HL-60 (cell line): Measurements from ENCODE around the gene QPCT.

DNA sequence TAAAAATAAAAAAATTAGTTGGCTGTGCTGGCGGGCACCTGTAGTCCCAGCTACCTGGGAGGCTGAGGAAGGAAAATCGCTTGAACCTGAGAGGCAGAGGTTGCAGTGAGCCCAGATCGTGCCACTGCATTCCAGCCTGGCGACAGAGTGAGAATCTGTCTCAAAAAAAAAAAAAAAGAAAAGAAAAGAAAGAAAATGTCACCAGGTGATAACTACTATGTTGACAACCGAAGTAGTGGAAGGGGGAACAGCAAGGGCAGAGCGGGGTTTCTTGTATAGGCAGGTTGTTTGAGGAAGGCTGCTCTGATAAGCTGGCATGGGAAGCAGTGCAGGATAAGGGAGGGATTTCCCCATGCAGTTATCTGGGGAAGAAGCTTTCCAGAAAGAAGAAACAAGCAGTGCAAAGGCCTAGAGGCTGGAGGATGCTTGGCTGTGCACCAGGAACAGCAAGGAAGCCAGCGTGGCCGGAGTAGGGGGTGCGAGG lies 960 bp downstream of the EIF2AK2 start:
- RRBS, result no CpG with 5 or more reads among the region's 9 CpGs

DNA sequence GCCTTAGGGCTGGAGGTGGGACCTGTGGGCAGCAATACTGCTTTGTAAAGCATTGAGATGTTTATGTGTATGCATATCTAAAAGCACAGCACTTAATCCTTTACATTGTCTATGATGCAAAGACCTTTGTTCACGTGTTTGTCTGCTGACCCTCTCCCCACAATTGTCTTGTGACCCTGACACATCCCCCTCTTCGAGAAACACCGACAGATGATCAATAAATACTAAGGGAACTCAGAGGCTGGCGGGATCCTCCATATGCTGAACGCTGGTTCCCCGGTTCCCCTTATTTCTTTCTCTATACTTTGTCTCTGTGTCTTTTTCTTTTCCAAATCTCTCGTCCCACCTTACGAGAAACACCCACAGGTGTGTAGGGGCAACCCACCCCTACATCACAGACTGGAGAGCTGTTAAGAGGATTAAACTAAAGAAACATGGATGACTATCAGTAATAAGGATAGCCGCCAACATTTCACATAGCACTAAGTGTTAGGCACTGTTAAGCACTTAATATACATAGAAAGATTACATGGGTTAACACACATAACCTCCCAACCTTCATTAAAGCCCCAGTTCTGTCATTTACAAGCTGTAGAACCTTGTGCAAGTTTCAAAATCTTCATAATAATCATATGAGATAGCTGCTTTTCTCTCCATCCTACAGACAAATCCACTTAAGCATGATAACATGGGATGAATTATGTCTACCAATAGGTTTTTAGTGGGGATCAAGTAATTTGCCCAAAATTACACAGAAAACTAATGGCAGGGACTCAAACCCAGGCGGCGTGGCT lies 5.3 kb downstream of the CEBPZ start:
- RRBS, result no CpG with 5 or more reads among the region's 11 CpGs

GRCh38 chr2:37230444-37231025 lies 861 bp downstream of the CEBPZ start:
- RRBS, result no CpG with 5 or more reads among the region's 9 CpGs

GRCh38 chr2:37343336-37344126 lies 899 bp upstream of the QPCT start:
- RRBS, result no CpG with 5 or more reads among the region's 2 CpGs

GRCh38 chr2:37344263-37345266 lies at the start of gene QPCT:
TSS of gene QPCT (plus strand) at chr2:37344630.
- RRBS, result 13% methylated on average over 39 of the region's 74 CpGs

DNA sequence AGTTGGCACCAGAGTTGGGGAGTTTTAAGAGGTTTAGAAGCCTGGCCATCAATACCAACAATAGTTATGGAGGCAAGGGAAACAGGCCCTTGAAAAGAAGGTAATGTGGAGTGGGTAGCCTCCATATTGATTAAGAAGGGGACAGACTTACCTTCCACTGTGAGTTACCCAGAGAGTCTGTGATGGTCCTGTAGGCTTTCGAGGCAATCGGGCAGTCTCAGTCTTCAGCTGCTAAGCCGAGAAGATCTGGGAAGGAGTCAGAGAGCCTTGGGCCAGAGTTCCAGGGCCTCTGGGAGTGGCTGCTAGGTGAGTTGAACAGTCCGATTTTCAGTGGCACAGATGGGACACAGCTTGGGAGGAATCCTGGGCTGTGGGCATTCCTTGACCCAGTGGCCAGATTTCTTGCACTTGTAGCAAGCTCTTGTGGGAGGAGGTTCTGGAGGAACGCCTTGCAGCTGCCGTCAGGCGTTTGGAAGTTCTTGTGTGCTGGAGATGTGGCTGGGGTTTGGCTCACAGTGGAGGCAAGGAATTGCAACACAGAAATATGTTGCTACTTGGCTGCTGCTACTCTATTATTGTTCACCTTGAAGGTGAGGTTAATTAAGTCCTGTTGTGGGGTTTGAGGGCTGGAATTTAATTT lies 39.7 kb downstream of the QPCT start:
- RRBS, result no CpG with 5 or more reads among the region's 7 CpGs

DNA sequence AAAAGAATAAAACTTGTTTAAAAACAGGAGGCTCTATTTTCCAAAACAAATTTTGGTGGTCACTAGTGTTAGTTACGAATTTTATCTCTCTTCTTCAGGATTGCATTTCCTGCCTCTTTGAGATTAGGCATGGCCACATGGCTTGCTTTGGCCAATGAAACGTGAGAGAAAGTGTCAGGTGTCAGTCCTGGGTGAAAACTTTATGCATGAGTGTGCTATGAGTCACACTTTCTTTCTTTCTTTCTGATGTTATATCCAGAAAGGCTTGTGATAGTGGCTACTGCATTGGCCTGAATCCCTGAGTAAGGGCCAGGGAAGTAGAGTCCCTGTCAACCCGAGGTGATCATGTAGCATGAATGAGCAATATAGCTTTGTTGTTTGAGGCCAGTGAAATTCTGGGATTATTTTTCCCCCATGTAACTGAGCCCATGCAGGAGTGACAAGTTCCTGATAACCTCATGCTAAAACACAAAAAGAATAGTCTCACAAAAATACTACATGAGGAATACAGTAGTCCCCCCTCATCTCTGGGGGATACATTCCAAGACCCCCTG lies 109.7 kb downstream of the CDC42EP3 start:
- RRBS, result no CpG with 5 or more reads among the region's 3 CpGs

DNA sequence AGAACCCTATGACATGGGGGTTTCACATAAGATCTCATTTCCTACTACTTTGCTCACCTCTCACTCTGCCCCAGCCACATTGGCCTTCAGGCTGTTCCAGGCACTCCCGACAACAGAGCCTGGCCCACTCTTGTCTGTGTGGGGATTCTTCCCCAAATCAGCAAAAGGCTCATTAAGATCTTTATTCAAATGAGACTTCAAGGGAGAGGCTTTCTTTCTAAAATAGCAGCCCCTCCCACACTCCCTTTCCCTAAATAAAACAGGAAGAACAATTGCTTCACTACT lies 3.5 kb upstream of the CDC42EP3 start:
- RRBS, result no CpG with 5 or more reads among the region's 1 CpG

DNA sequence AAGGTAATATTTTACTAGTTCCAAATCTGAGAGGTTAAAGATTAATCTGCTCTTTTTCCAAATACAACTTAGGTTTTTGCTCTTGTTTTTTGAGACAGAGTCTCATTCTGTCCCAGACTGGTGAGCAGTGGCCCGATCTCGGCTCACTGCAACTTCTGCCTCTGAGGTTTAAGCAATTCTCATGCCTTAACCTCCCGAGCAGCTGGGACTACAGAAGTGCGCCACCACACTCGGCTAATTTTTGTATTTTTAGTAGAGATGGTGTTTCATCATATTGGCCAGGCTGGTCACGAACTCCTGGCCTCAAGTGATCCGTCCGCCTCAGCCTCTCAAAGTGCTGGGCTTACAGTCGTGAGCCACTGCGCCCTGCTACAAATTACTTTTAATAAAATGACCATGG lies 1.4 kb upstream of the RMDN2 start:
- RRBS, result no CpG with 5 or more reads among the region's 10 CpGs

GRCh38 chr2:38068881-38069412 lies 7.0 kb downstream of the CYP1B1 start:
- RRBS, result no CpG with 5 or more reads among the region's 1 CpG

DNA sequence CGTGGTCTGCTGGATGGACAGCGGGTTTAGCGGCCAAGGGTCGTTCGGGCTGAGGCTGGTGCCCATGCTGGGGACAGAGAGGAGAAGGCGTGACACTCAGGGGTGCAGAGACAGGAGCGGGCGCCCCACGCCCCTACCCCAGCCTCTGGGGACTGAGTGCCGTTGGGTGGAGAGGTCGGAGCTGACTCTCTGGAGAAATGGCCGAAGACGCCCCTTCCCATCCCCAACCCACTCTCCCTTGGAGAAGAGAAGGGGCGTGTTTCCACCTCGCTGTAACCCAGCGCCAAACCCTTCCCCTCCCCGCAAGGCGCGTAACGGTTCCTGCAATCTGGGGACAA lies 659 bp downstream of the CYP1B1 start:
- RRBS, result no CpG with 5 or more reads among the region's 20 CpGs

GRCh38 chr2:38082481-38083385 lies 6.8 kb upstream of the CYP1B1 start:
- RRBS, result no CpG with 5 or more reads among the region's 16 CpGs

DNA sequence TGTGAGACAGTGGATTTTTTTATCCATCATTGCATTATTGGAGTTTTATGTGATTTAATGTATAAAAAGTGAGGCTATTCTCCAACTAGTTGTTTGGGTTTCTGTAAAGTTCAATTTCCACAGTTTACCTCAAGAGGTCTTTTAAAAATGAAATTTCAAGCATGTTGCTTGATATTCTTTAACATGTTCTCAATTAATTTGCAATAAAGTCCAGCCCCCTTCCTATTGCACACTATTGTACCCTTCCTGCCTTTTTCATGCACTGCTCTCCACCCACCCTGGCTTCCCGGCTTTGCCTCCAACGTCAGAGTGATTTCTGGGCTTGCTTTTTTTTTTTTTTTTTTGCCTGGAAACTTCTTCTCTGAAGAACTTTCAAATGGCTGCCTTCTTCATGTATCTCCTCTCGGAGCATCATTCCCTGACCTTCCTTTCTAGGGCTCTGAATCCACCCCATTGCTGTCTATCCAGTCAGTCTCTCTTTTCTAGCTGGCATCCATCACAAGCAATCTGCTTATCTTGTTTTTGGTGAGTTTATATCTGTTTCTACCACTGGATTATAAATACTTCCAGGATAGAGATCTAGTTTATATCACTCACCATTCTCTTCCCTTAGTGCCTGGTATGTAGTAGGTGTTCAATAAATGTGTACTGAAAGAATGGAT lies 24.4 kb upstream of the CYP1B1 start:
- RRBS, result no CpG with 5 or more reads among the region's 3 CpGs

DNA sequence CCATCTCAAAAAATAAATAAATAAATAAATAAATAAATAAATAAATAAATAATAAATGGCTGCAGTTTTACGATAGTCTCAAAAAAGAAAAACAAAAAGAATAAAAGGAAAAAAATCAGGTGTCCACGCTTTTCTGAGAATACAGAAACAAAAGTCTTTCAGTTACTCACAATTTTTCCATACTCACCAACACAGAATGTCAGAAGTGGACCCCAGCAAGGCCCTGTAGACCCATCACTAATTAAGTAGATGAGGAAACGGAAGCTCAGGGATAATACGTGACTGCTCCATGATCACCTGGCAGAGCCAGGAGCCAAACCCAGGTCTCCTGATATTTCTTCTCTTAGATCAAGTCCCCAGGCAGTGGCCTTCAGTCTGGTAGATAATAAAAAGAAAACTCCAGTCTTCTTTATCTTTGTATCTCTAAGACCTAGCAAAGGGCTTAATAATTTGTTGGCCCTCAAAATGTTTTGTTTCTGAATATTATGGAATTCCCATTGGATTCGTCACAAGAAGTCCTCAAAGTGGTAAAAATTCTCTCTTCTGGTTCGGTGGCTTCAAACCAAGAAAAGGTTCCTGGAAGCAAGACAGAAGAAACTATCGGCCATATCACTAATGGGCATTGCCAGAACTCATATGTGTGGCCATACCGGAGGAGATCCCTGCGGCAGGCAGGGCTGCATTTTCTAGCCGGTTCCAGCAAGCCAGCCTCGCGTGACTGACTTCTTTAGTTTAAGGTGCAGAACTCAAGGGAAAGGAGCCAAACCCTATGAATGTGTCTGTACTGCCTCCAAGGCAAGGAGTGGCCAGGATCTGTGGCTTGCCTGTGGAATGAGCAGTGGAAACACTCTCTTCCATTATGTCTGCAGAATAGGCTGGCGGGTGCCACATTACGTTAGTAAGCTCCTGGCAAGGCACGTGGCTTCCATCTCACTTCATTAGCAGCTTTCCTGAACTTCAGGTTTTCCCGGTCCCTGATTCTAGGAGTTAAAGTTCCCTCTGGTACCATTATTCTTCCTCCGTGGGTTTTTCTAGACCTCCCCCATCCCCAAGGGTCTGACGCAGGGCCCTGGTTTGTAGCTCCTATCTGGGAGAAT lies 137.9 kb downstream of the ATL2 start:
- RRBS, result no CpG with 5 or more reads among the region's 18 CpGs

DNA sequence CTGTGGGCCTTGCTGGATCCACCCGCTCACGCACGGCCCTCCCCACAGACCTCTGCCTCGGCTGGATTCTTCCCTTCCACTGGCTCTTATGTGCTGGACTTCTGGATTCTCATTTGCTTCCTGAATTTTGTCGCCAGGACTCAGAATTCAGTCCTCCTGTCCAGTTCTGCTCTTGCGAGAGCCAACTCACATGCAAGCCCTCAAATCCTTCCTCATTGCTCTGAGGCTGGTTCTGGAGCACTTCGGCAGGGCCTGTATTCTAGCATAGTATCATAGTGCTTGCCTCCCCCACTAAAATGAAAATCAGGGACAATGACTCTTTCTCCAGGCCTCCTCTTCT lies 115.5 kb downstream of the ATL2 start:
- RRBS, result no CpG with 5 or more reads among the region's 7 CpGs

- RRBS, result no CpG with 5 or more reads among the region's 9 CpGs
Measured at GRCh38 chr2:38446922-38447671, 70.0 kb upstream of the ATL2 start.

DNA sequence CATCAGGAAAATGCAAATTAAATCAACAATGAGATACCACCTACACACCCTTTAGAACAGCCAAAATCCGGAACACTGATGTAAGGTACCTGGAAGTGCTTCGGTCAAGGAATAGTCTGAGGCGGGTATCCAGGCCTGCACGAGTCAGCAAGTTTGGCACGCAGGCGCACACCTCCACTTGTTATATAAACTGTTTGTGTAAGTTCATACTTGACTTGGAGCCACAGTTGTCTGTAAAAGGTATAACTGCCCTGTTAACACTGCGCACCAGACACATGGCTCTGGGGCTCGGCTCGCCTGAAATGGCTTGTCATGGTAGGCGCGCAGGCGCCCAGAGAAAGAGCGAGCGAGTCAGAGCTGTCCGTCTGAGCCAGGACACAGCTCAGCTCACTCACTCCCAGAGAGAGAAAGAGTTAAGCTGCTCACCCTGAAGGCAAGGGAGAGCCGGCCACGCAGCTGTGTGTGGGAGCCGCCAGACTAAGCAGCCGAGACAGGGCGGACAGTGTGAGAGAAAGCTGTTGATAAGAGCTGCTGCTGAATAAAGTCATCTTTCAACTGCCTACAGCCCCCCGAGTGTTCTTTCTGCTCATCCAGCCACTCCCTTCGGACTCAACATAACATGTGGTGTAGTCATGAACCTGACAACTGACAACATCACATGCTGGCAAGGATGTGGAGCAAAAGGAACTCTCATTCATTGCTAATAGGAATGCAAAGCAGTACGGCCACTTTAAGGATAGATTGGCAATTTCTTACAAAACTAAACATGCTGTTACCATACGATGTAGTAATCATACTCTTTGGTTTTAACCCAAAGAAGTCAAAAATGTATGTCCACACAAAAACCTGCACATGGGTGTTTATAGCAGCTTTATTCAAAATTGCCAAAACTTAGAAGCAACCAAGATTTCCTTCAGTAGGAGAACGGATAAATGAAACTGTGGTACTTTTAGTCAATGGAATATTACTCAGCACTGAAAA lies 87.1 kb downstream of the HNRNPLL start:
- RRBS, result no CpG with 5 or more reads among the region's 25 CpGs

DNA sequence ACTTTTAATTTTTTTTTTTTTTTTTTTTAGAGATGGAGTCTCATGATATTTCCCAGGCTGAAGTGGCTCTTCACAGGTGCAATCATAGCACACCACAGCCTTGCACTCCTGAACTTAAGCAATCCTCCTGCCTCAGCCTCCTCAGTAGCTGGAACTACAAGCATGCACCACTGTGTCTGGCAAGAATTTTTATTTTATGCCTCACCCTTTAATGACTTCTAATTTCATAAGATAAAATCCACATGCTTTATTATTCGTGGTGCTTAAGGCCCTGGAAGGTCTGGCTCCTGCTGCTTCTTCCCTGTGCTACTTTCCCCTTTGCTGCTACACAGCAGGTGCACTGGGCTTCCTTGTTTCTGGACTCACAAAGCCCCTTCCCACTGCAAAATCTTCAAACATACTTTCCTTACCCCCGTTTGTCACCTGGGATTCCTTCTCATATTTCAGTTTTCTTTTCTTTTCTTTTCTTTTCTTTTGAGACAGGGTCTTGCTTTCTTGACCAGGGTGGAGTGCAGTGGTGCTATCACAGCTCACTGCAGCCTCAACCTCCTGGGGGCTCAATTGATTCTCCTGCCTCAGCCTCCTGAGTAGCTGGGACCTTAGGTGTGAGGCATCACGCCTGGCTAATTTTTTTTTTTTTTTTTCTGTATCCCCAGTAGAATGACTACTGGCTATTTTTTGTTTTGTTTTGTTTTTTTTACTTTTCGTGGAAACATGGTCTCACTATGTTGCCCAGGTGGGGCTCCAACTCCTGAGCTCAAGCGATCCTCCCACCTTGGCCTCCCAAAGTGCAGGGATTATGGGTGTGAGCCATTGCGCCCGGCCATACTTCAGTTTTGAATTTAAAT lies 22.9 kb downstream of the DHX57 start:
- RRBS, result no CpG with 5 or more reads among the region's 7 CpGs

DNA sequence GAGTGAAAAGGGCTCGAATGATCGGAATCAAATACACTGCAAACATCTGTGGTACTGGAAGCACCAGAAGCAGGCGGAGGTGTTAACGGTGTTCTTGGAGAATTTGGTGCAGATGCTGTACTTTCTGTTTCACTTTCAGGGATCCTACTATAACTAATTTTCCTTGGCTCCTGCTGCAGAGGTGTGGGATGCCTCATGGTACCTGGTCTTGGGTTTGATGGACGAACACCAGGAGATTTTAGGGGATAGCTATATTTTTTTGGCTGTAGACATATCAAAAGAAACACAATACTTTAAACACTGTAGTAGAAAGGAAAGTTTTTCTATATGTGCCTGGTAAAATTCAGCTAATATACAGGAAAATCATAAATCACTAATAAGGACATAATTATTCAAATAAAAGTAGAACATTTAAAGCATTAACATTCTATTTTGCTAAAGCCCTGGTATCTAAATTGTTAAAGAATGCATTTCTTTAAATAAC lies 105.5 kb downstream of the ARHGEF33 start:
- RRBS, result no CpG with 5 or more reads among the region's 5 CpGs